Bronchial lymph node (tissue), 1 donor: ENCODE measurements around a stretch of chr12.

DNA sequence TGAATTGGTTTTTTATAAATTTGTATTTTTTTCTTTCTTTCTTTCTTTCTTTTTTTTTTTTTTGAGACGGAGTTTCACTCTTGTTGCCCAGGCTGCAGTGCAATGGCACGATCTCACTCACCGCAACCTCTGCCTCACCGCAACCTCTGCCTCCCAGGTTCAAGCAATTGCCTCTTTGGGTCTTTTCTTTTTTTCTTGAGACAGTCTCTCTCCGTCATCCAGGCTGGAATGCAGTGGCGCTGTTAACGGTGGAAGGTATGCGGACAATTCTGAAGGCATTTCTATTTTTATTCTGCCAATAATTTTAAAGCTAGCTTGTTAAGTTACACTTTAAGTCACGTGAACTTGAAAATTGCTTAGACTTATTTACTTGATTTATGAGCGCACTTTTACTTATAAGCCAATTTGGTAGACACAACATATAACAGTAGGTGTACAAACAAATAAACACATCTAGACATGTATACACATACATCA lies 8.7 kb upstream of the PHC1 start:
- PRO-cap: no peak

DNA sequence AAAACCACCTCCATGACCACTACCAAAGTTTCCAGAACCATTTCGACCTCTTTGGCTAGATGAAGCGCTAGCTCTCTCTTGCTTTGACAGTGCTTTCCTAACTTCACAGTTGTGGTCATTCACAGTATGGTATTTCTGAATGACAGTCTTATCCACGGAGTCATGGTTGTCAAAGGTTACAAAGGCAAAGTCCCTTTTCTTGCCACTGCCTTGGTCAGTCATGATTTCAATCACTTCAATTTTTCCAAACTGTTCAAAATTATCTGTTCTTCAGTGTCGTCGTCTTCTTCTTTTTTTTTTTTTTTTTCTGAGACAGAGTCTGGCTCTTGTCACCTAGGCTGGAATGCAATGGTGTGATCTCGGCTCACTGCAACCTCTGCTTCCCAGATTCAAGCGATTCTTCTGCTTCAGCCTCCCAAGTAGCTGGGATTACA lies 38.5 kb downstream of the KLRG1 start:
- PRO-cap: unidirectional peak, minus-strand start at position 297 of the sequence

DNA sequence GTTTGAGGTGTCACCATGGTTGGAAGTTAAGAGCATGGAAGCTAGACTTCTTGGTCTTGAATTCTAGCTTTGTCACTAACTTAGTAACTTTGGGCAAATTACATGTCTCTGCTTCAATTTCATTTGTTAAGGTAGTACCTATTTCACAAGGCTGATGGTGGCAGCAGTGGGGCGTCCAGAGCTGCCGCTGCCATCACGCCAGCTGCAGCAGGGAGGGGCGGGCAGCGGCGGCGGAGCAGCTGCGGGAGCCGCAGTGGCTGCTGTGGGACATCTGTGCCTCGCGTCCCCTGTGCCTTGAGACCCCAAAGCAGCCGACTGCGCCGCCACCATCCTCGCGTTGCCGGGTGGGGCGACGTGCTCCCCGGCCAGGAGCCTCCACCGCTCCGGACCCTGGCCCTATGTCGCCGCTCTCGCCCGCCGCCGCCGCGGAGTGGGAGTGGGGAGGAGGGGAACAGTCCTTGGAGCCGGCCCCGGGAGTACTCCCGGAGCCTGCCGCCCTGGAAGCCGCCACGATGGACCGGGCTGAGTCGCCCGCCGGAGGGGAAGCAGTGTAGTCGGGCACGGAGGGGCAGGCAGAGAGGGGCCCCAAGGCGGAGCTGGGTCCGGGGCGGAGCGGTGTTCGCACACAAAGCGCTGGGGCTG lies 51.5 kb downstream of the A2M start:
- PRO-cap: unidirectional peak, plus-strand start at position 210 of the sequence

GRCh38 chr12:9117268-9117792 lies 1.6 kb upstream of the A2M start:
- PRO-cap: unidirectional peak, minus-strand start at chr12:9117528

DNA sequence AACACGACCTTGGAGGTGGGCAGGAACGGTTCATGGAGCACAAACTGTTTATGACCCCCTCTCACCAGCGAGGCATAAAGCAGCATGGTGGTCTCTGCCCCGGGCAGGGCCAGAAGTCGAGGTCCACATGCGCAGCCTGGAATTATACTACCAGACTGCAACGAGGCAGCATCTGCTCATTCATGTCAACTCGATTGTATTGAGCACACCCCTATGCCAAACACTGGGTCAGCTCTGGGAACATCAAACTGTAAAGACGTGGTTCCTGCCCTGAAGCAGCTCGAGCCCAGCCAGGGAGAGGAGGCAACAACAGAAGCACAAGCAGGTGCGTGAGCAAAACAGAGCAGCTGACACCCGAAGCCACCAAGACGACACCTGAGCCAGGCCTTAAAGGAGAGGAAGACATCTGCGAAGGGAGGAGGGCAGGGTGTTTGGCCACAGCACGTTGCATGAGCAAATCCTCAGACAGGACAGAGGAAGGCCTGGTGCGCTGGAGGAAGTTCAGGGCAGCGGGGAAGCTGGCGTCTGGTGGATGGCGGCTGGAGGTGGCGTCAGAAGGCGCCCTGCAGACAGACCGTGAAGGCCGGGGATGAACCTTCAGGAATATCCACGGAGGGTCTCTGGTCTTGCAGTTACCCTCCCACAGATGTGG lies 172.1 kb downstream of the KLRB1 start:
- PRO-cap: no peak

DNA sequence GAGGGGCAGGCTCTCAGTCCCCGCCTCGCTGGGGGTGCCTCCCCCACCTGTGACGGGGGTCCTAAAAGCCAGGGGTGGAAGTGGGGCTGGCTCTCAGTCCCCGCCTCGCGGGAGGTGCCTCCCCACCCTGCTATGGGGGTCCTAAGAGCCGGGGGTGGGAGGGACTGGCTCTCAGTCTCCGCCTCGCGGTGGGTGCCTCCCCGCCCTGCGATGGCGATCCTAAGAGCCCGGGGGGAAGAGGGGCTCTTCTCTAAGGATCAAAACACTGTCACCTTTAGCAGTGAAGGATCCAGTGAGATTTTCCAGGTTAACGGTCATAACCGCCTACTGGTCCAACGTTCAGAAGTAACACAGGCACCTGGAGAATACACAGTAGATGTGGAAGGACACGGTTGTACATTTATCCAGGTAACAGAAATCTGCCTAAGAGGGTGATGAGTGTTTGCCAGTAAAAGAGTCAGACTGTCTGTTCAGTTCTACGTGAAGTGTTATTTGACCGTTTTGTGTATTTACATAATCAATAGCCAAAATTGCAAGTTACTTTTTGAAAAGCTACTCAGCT lies 37.1 kb downstream of the KLRB1 start:
- PRO-cap: no peak

GRCh38 chr12:9651251-9652028 lies 18.1 kb upstream of the CLEC2D start:
- PRO-cap: bidirectional peak, plus-strand start at chr12:9651578, minus-strand start at chr12:9651588

DNA sequence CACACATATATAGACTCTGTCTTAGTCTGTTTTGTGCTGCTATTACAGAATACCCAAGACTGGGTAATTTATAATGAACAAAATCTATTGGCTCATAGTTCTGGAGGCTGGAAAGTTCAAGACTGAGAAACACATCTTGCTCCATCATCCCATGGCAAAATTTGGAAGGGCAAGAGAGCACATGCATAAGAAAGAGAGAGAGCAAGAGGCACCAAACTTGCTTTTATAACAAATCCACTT lies 2.4 kb downstream of the CLEC2D start:
- PRO-cap: unidirectional peak, plus-strand start at position 161 of the sequence

DNA sequence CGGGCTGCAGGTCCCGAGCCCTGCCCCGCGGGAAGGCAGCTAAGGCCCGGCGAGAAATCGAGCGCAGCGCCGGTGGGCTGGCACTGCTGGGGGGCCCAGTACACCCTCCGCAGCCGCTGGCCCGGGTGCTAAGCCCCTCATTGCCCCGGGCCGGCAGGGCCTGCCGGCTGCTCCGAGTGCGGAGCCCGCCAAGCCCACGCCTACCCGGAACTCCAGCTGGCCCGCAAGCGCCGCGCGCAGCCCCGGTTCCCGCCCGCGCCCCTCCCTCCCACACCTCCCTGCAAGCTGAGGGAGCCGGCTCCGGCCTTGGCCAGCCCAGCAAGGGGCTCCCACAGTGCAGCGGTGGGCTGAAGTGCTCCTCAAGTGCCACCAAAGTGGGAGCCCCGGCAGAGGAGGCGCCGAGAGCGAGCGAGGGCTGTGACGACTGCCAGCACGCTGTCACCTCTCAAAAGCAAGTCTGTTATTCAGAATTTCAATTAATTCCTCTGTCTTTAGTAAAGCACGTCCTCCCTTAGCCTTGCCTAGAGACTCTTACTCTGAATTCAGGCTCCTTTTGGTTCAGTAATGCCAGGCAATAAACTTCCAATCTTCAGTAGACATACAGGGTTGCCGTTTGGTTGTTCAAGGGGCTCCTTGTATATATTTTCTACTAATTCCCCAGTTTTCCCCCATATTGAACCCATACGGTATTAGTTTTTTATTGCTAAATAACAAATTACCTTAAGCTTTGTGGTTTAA lies 20.8 kb downstream of the CD69 start:
- PRO-cap: unidirectional peak, minus-strand start at position 174 of the sequence; unidirectional peak, minus-strand start at position 206 of the sequence

GRCh38 chr12:9740433-9740838 lies 20.3 kb downstream of the CD69 start:
- PRO-cap: bidirectional peak, plus-strand start at chr12:9740560, minus-strand start at chr12:9740570

DNA sequence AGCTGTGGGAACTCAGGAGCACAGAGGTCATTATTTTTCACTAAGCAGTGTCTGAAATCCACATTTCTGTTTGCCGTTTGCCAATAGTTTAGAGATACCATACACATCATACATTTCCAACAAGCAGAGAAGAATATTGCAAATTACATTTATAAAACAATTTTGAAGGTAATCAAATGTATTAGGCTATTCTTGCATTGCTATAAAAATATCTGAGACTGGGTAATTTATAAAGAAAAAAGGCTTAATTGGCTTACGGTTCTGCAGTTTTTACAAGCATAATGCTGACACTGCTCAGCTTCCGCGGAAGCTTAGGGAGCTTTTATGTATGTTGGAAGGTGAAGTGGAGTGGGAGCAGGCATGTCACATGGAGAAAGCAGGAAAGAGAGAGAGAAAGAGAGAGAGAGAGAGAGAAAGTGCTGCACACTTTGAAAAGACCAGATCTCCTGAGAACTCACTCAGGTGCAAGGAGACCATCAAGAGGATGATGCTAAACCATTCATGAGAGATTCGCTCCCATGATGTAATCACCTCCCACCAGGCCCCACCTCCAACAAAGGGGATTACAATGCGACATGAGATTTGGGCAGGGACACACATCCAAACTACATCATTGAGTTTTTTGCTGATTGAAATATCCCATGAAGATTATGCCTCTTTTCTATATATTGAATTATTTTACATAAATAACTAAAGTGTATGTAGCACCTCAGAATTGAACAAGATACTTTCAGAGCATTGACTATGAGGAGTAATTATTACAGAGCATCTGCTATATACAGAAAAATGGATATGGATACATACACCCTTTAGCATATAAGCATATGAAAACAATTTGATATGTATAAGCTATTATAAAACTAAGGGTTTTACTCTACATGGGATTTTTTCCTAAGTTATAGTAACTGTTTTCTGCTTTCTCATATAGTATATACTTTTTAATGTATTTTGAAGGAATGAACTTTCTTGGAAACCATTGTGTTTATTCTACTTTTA lies 8.9 kb downstream of the CD69 start:
- PRO-cap: unidirectional peak, minus-strand start at position 448 of the sequence

GRCh38 chr12:9852354-9853506 lies 16.4 kb downstream of the CLEC2B start:
- PRO-cap: no peak

DNA sequence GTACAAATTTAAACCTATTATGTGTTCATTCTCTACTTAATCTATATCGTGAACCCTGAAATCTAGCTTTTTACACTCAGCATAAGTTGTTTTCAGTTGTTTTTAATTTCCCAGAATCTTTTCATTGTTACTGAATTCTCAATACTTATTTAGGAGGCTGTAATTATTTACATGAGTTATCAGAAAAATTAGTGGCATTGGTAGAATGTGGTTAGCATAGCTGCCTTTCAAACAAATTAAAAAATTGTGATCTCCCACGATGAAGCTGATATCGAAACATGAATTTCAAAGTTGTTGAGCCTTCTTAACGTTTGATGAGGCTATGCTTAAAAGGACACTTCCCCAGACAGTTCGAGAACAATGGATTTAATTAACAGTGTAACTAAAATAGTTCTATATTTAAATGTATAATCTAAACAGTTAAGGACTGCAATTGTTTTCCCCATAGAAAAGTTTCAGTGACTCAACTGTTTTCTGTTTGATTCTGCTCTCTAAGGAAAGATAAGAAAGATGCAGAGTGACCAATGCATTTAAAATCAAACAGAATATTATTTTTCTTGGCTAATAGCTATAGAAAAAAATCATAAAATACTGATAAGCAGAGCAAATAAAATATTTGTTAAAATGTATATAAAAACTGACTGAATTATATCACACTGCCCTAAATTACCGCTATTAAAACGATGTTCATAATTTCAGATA lies 1.6 kb downstream of the CLEC2B start:
- PRO-cap: no peak

DNA sequence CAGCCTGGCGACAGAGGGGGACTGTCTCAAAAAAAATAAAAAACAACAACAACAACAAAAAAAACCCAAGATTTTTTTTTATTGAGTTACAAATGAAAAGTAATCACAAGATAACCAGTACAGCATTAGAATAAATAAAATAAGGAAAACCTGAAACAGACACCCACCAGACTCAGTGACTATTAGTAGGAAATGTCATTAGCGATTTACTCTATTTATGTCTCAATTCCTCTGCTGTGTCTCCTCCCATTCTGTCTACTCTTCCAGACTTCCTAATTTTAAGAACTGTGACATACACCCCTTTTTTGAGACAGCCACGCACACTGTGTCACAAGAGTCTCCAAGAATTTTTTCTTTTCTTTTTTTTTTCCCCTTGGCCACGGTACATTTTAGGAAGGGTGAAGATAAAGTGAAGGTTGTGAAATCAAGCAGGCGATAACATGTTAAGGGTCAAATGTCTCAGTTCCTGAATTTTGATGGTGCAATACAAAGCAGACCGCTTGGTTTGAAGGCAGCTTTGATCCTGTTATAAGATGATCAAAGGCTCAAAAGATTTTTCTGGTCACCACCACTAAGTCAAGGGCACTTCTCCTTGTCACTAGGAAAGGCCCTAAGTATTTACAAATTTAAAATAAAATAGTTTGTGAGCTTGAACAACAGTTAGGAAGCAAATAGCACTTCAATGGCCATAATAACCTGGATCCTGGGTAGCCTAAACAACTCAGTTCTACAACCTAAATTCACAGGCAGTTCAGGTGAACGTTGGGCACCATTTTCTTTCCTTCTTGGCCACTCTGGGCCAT lies 4.3 kb downstream of the OLR1 start:
- PRO-cap: no peak

GRCh38 chr12:10186148-10186906 lies 7.5 kb downstream of the TMEM52B start:
- PRO-cap: no peak

DNA sequence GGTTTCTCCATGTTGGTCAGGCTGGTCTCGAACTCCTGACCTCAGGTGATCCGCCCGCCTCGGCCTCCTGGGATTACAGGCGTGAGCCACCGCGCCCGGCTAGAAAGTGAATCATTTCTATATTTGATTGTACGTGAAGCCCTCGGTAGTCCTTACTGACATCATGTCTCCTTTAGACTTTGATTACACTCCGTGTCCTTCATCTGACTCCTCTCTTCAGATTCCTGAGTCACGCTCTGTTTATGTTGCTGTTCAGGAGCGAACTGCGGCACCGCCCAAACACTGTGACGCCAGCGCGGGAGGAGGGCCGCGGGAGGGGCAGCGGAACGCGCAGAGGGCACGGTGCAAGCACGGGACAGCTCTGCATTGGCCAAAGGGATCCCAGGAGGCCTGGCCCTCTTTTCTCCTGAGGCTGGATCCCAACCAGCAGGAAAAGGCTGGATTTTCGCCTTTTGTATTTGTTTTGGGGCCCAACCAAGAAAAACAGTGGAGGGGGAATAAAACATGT lies 480 bp upstream of the GABARAPL1 start:
- PRO-cap: bidirectional peak, plus-strand start at position 333 of the sequence, minus-strand start at position 216 of the sequence

DNA sequence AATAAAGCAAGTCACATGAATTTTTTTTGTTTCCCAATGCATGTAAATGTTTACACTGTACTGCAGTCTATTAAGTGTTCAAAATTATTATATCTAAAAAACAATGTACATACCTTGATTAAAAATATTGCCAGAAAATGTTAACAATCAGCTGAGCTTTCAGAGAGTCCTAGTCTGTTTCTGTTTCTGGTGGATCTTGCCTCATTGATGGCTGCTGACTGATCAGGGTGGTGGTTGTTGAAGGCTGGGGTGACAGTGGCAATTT lies 16.7 kb upstream of the KLRD1 start:
- PRO-cap: no peak

DNA sequence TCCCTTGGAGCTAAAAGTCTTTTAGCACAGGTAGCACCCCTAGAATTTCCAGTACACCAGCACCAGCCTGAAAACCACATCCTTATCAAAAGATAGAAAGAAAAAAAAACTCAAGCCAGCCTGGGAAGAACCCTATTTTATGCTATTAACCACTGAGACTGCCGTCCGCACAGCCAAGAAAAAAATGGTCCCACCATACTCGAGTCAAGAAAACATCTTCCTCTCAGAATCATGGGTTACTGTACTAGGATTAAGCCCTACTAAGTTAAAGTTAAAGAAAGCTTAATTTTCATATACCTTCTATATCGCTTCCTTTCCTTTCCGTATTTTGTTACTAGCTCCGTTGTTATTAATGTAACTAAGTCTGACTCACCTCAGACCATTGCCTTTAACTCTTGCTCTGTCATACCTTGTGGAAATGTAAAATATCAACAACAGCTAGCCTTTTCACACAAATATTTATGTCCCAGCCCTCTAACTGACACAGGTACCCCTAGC lies 20.0 kb downstream of the KLRK1 start:
- PRO-cap: no peak

GRCh38 chr12:10391704-10392077 lies 1.9 kb upstream of the KLRK1 start:
- PRO-cap: no peak

- PRO-cap: no peak
Observed at GRCh38 chr12:10408865-10409278, 685 bp downstream of the KLRC4 start.